AG09309 (cell line): ENCODE data around the genes RAB6C, ARHGEF4, RAB6D and TUBA3D.

DNA sequence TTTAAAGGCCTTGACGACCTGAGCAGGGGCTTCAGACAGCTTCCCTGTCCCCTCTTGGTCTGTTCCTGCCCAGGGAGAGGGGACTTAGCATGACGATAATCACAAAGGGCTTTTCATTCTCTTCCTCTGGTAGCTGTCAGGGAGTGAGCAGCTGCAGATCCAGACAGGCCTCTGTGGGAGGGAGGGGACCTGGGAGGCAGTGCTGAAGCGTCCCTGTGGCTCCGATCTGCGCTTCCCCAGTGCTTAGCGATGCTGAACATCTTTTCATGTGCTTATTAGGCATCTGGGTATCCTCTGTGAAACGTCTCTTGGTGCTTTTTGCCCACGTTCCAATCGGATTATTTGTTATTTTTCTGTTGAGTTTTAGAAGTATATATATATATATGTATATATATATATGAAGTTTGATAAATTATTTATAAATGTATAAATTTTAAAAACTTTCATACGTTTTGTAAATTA is 78.0 kb upstream of the HS6ST1 start:
- RRBS: no CpG with 5 or more reads among the region's 10 CpGs

DNA sequence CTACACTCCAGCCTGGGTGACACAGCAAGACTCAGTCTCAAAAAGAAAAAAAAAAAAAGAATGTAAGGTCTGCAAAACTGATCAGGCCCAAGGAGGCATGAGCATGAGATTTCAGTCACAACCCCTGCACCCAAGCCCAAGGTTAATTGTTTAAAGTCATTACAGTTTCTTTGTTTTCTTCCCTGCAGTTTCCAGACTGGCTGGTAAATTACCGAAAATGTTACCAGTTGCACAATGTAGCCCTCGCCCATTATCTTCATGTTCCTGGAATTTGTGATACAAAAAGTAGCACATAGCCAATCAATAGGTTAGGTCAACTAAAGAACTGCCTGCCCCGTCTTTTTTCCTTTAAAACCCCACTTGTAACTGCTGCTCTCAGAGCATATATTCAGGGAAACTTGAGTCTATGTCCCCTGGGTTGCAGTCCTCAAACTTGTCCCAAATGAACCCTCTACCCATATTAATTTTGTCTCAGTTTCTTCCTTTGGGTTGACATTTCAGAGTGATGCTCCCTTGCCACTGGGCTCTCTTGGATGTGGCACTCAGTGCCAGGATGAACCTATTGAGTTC is 216.1 kb upstream of the HS6ST1 start:
- RRBS: no CpG with 5 or more reads among the region's 3 CpGs

- RRBS: no CpG with 5 or more reads among the region's 18 CpGs
These were observed 371.7 kb upstream of the HS6ST1 start for GRCh38 chr2:128690317-128690889.

DNA sequence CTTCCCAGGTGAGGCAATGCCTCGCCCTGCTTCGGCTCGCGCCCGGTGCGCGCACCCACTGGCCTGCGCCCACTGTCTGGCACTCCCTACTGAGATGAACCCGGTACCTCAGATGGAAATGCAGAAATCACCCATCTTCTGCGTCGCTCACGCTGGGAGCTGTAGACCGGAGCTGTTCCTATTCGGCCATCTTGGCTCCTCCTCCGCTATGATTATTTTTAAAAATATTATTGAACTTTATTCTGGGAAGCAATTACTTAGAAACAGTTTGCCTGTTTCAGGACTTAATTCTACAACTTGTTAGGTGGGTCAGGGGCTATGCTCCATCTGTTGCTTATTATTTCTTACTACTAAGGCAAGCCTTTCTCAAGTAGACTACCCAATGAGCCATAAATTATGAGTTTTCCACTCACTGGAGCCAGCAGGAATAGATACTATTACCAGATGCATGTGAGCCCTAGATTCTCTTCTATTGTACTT is 546.2 kb upstream of the HS6ST1 start:
- RRBS: no CpG with 5 or more reads among the region's 15 CpGs

- RRBS: 9% methylated on average over 17 of the region's 39 CpGs
These were observed 45.3 kb upstream of the RAB6C start for GRCh38 chr2:129934009-129934684.

GRCh38 chr2:129979561-129980134 is at the start of gene RAB6C:
TSS of gene RAB6C (plus strand) at chr2:129979666.
- RRBS: 6% methylated on average over 6 of the region's 53 CpGs

- RRBS: no CpG with 5 or more reads among the region's 12 CpGs
These were observed 12.5 kb upstream of the CCDC74B start for GRCh38 chr2:130157339-130157818.

DNA sequence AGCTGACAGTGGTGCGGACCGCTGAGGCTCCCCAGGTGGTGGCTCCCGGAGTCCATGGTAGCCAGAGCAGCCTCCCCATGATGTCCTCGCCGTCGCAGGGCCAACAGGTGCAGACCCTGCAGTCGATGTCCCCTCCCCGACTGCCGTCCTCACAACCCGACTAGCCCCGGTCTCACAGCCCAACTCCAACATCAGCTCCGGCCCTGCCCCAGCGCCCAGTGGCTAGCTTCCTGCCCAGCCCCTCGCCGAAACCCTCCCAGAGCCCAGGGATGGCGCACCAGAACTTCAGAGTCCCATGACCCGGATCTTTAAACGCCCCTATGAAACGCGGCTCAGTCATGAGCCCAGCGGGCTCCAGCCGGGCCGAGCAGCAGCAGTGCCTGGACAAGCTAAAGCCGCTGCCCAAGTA is 53.7 kb upstream of the TUBA3E start:
- RRBS: 33% methylated on average over 10 of the region's 24 CpGs

DNA sequence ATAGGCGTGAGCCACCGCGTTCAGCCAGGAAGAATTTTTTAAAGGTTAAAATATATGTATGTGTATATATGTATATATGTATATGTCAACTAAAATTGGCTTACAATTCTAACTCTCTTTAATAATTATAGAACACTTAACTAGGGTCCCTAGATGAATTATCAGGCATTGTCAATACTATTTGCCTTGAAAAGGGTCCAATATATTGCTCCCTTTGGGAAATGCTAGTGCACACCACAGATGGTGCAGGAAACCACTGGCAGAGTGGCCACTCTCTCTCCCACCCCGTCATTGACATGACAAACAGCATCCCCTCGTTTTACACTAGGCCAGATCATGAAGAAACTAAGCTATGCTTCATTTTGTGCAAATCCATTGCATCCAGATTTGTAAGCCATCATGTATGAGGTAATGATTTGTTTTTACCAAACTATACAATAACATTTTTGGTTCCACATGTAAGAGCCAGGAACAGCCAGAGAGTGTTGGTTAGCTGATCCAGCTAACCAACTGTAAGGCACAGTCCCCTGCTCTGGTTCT is 29.4 kb downstream of the PTPN18 start:
- RRBS: no CpG with 5 or more reads among the region's 5 CpGs

DNA sequence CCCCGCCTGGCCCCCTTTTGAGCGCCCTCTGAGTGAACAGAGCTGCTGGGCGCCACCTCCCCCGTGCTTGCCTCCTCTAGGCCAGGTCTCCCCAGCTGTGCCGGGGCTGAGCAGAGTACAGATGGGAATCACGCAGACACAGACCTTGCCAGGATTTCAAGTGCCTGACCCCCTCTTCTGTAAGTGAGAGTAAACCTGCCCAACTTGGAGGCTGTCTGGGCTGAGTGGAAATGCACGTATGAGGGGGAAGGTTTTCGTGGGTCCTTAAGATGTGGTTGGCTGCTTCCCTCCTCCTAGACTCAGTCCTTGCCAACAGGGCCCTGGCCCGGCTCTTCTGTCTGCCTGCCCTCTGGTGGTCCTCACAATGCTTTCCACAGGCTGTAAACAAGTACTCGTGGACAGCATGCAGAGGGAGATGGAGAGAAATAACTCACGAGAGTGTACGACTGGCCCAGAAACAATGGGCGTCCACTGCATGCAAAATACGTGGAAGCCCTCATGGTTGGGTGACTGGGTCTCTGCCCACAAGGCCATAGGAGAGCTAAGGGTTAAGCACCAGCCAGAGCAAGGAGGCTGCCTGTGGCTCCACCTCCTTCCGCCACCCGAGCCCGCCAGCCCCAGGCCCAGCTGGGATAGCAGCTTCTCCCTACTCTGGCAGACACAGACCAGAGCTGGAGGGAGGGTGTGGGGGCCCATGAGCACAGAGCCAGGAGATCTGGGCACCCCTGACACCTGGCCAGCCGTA is 17.1 kb upstream of the ARHGEF4 start:
- RRBS: no CpG with 5 or more reads among the region's 18 CpGs

DNA sequence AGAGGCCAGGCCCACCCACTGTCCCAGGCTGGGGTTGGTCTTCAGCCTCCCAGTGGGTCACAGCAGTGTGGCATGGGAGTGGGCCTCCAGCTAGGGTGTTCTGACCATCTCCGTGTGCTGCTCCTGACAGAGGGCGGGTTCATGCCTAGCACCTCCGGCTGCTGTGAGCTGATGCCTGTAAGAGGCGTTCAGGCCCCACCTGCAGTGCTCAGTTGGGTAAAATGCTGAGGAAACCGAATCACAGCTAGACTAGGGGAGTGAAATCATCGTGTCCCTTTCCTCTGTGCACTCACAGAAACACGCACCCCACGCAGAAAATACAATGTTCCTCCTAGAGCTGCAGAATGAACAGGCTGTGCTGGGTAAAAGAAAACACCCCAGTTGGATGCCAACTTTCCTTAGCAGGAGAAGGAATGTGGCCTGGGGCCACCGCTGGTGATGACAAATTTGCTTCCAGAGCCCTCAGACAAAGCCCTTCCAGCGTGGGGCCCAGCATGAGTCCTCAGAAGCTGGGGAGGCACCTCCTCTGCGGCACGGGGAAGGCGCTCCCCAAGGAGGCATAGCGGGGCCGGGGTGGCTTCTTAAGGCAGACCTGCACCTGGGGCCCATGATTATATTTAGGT is 16.4 kb upstream of the ARHGEF4 start:
- RRBS: 7% methylated on average over 1 of the region's 15 CpGs

DNA sequence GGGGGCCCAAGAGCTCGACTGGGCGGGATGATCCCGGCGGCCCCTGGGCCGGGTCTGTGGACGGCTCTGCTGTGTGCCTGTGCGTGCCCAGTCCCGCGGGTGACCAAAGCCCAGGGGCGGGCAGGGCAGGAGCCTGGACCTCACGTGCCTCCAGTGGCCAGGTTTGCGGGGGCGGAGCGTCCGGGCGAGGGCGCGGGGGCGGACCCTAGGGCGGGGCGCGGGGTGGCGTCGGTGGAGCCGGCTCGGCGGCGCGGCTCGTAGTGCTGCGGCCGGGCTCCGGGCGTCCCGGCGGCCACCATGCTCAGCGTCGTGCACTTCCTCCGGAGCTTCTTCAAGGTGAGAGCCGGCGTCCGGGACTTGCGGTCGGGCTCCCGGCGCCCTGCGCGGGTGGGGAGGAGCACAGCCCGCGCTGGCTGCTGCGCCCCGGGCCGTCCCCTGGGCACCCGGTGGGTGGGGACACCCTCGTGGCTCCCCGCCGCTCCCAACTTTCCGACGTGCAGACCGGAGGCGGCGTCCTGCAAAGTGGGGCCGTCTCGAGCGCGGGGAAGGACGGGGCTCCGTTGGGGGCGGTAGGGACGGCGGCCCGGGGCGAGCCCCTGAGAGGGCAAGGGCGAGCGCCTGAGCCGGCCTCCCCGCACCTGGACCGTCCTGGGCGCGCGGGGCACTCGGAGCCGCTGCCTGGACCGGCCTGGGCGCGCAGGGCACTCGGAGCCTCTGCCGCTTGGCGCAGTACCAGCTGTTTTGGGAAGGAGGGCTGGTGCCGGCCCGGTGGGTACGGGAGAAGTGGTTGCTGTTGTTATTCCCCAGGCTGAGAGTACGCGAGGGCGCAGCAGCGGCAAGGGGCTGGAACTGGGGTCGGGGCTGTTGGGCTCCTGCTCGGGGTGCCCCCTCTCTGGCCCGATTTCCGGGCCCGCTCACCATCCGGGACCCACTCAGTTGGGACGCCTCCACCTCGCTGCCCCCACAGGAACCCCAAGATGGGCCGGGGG is at the start of gene ARHGEF4:
Gene ARHGEF4 (plus strand): TSS at position 258 of the 989 bp plus-strand sequence.
- RRBS: 5% methylated on average over 56 of the region's 105 CpGs

DNA sequence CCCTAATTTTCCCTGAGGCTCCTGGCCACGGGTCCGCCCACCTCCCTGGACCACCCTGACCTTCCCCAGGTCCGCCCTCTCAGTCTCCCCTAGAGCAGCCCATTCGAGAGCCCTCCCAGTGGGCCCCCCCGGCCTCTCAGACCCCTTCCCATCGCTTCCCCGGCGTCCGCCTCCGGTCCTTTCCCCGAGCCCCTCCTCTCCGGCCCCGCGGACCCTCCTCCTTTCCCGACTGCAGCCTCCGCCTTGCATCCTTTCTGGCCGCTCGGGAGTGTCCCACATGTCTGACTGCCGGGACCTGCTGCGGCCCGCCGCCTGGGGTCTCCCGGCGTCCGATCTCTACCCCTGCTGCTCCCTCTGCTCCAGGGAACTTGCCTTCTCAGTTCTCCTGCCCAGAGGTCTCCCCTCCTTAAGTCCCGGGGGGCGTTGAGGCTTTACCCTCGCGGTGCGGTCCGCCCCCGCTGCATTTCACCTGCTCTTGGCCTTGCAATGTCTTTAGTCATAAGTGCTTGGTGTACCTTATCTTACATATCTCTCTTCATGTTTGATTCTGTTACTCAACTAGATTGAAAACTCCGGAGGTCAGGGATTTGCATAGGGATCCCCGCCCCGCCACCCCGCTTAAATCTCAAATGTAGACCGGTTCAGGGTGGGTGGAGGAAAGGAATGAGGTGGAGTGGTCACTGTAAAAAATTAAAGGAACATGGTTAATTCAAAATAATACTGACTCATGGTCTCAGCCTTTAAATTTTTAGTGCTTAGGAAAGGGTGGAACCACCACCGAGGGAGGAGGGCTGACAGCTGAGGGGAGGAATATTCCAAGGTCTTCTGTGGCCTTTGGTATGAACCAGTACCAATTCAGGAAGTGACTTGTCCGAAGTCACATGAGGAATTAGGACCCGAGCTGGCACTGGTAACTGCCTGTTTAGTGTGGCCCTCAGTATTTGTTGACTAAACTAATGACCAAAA is 687 bp downstream of the PLEKHB2 start:
- RRBS: 4% methylated on average over 16 of the region's 40 CpGs

GRCh38 chr2:131127054-131127488 is 21.9 kb downstream of the PLEKHB2 start:
- RRBS: no CpG with 5 or more reads among the region's 4 CpGs

- RRBS: no CpG with 5 or more reads among the region's 18 CpGs
These were observed 16.8 kb downstream of the RAB6D start for GRCh38 chr2:131347018-131347686.

- RRBS: no CpG with 5 or more reads among the region's 54 CpGs
These were observed at the start of gene RAB6D for GRCh38 chr2:131363660-131364346. TSS of gene RAB6D (minus strand) at chr2:131364168.

GRCh38 chr2:131475717-131476231 is at the start of gene TUBA3D:
TSS of gene TUBA3D (plus strand) at chr2:131476119.
- RRBS: 95% methylated on average over 6 of the region's 28 CpGs

DNA sequence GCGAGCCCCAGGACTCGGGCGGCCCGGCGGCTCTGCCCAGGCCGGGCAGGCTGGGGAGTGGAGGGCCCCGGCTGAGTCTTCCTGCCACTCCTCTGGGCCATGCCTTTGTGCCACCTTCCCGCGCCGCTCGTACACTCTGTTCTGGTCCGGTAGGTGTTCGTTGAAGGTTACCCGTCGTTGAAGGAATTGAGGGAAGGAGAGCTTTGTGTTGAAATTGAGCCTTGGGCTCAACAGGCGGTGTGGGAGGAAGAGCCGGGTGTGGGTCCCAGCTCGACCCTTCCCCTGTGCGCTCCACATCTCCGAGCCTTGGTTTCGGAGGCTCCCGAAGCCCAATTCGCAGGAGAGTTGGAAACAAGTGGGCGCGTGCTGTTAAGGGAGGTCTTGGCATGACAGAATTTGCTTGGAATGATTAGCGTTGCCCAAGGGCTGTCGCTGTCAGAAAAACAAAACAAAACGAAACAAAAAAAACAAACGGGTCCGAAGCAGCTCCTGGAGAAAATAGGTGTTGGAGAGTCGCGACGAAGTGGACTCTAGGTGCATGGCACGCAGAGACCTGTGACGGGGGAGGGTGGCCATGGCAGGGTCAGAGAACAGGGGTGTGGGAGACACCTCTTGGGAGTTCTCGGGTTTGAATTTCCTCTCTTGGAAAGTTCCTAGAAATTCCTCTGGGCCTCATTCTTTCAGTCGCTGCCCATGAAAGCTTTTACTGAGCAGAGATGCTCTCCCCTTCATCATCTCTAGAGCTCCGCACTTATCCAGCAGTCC is 1.2 kb upstream of the MZT2A start:
- RRBS: 2% methylated on average over 6 of the region's 38 CpGs

DNA sequence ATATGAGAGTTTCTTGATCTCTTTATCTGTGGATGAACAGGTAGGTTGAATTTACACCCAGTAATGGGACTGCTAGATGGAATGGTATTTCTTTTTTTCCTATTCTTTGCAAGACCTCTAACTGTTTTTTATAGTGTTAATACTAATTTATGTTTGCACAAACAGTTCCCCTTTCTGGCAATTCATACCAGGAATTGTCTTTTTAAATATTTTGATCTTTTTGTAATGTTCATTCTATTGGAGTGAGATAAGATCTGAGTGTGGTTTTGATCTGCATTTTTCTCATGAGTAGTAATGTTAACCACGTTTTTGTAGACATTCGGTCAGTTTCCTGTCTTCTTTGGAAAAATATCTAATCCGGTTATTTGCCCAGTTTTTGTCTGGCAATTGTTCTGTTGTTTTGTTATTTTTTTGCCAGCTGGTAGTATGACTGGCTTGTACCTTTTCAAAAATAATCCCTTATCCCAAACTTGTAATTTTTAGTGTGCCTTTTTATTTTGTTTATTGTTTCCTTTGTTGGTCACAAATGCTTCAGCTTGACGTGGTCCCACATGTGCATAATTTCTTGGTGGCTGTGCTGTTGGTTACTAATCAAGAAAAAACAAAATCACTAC is 157.2 kb downstream of the CCDC74A start:
- RRBS: no CpG with 5 or more reads among the region's 4 CpGs

DNA sequence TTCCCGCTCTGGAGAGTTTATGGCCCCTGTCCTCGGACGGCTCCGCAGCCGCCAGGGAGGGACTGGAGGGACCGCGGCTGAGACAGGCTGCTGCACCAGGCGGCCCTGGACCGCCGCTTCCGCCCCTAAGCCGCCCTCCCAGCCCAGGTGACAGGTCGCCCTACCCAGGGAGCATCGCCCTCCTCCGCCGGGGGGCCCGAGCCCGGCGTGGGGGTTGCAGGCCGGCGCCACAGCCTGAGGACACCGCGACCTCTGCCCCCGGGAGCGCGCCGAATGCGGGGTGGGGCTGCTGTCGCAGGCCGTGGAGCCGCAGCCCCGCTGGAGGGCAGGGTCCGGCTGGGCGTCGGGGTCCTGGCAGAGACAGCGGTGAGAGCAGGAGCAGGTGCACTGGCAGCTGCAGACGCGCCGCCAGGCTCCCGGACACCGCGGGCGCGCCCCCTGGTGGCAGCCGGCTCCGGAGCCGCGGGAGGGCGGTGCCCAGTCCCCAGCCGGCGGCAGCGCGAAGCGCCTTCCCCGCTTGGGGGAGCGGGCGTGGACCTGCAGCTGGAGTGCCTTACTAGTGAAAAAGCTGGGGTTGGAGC is 273.9 kb downstream of the CCDC74A start:
- RRBS: no CpG with 5 or more reads among the region's 57 CpGs